K562 (cell line): ENCODE data around the gene CCDC154.

DNA sequence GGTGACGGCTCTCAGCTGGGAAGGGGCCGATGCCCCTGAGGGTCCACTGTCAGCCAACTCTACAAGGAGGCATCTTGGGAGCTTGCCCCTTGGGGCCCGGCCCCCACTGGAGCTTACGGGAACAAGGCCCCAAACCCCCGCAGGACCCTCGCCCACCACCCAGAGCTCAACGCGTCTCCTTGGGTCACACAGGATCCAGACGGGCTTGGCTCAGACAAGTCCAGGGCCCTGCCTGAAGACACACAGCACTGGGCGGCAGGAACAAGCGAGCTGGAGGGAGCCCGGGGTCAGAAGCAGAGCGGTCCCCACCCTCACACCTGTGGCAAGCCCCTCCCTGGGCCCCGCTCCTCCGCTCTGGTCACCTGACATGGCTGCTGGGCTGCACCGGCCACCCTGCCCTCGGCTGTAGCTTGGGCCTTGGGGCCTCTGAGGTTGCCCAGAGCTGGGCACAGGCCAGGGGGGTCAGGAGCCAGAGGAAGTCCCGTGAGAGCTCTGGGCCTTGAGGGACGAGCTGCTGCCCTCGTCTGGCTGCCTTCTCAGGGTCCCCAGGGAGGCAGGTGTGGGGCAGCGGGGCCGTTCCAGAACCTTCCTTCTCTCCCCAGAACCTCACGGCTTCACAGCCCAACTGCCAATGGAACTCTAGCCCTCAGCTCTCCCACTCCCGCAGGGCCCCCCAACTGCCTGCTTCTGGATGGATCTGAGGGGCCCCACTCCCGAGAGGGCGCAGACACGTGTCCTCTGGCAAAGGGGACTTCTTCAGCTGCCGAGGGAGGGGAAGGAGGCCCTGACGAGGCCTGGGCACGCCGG lies at the start of gene CCDC154:
CCDC154 (minus strand) TSS at position 603 of the 807 bp plus-strand sequence.
- RAMPAGE, long total RNA, result no peak
- RRBS, result 70% methylated on average over 2 of the region's 31 CpGs
PRO-cap:
- standard, result no peak
- CoPRO, capped RNA only, 2 experiments, result no peak in any of the 2 experiments
- CoPRO, capped and uncapped RNA, 2 experiments, result no peak in any of the 2 experiments
- CoPRO, uncapped RNA only, 2 experiments, result peak in 1 of 2 experiments; most common minus-strand start position 440 of the sequence (in 1)
CAGE:
- cytosol, long polyA plus RNA, result no peak
- long polyA plus RNA, result no peak
- nucleolus, long total RNA, result no peak
- nucleus, long polyA plus RNA, result no peak

DNA sequence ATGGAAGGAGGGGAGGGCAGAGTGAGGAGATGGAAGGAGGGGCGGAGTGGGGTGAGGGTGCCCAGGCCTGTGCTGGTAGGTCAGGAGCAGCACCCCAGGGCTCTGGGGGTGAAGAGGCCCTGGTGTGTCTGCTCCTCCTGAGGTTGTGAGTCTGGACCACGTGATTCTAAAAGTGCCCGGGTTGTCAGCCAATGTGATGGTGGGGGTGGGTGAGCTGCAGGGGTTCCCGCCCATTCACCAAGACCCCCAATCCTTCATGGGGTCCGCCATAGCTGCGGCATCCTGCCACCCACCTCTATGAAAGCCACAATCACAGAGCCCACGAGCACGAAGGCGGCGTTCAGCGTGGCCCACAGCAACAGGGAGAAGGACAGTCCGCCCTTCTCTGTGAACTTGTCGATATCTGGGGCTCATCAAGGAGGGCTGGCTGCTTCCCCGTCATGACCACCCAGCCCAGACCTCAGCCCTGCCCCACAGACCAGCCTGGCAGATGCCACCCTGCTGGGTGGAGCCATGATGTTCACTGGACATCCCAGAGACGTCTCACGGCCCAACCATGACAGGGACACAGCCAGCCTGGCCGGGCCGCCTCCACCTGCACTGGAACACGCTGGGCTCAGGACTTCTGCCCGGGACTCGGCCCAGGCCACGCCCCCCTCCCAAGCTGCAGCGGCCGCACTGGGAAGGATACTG lies 14.6 kb downstream of the CLCN7 start:
- RAMPAGE, long total RNA, result no peak
- RRBS, result 94% methylated on average over 4 of the region's 24 CpGs
PRO-cap:
- standard, result no peak
- CoPRO, capped RNA only, 2 experiments, result no peak in any of the 2 experiments
- CoPRO, capped and uncapped RNA, 2 experiments, result no peak in any of the 2 experiments
- CoPRO, uncapped RNA only, 2 experiments, result no peak in any of the 2 experiments
CAGE:
- cytosol, long polyA plus RNA, result no peak
- long polyA plus RNA, result no peak
- nucleolus, long total RNA, result no peak
- nucleus, long polyA plus RNA, result no peak

DNA sequence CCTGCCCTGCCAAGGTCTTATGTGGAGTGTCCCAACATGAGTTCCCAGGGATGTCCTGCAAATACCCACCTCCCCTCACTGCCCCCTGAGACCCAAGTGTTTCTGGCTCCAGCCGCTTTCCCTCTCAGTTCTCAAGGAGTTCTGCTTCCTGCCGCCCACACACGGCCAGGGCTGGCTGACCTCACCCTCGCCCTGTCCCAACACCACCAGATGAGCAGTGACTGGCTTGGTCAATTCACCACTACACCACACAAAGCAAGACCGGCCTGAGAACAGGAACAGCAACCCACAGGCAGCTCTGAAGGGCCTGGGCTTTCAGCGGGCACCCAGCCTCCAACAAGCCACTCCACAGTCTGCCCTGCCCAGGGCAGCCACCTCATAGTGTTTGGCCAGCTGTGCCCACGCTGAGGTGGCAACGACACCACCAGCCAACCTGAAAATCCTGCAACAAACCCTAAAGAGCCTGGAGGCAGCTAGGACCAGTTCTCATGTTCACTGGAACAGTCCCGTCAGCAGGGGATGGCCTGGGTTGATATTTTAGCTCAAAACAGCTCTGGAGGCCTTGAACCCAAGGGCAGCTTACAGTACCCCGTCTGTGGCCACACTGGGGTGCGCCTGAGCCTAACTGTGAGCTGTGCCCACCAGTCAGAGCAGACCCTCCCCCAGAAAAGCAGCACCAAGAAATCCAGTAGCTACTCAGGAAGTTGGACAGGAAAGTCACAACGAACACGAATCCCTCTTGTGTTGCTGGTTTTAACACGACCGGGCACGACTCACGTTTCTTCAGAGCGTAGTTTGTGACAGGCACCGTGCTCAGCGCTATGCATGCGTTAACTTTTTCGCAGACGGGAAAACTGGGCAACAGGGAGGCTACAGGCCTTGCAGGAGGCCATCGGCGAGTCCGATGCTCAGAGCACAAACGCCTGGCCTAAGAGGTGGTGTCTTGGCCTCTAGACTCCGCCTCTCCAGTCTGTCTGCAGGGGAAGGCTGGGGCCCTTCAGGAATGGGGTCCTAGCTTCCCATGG lies 3.7 kb downstream of the CLCN7 start:
- RAMPAGE, long total RNA, result no peak
- RRBS, result no CpG with 5 or more reads among the region's 28 CpGs
PRO-cap:
- standard, result bidirectional peak, plus-strand start at position 230 of the sequence, minus-strand start at position 133 of the sequence
- CoPRO, capped RNA only, 2 experiments, result peak in 1 of 2 experiments; most common plus-strand start position 251 of the sequence (in 1); most common minus-strand start position 98 of the sequence (in 1)
- CoPRO, capped and uncapped RNA, 2 experiments, result no peak in any of the 2 experiments
- CoPRO, uncapped RNA only, 2 experiments, result no peak in any of the 2 experiments
CAGE:
- cytosol, long polyA plus RNA, result no peak
- long polyA plus RNA, result no peak
- nucleolus, long total RNA, result no peak
- nucleus, long polyA plus RNA, result no peak

- RAMPAGE, long total RNA, result no peak
- RRBS, result no CpG with 5 or more reads among the region's 16 CpGs
PRO-cap:
- standard, result no peak
- CoPRO, capped RNA only, 2 experiments, result no peak in any of the 2 experiments
- CoPRO, capped and uncapped RNA, 2 experiments, result no peak in any of the 2 experiments
- CoPRO, uncapped RNA only, 2 experiments, result no peak in any of the 2 experiments
CAGE:
- cytosol, long polyA plus RNA, result no peak
- long polyA plus RNA, result no peak
- nucleolus, long total RNA, result no peak
- nucleus, long polyA plus RNA, result no peak
These were observed 14.7 kb downstream of the IFT140 start for GRCh38 chr16:1597101-1597676.

DNA sequence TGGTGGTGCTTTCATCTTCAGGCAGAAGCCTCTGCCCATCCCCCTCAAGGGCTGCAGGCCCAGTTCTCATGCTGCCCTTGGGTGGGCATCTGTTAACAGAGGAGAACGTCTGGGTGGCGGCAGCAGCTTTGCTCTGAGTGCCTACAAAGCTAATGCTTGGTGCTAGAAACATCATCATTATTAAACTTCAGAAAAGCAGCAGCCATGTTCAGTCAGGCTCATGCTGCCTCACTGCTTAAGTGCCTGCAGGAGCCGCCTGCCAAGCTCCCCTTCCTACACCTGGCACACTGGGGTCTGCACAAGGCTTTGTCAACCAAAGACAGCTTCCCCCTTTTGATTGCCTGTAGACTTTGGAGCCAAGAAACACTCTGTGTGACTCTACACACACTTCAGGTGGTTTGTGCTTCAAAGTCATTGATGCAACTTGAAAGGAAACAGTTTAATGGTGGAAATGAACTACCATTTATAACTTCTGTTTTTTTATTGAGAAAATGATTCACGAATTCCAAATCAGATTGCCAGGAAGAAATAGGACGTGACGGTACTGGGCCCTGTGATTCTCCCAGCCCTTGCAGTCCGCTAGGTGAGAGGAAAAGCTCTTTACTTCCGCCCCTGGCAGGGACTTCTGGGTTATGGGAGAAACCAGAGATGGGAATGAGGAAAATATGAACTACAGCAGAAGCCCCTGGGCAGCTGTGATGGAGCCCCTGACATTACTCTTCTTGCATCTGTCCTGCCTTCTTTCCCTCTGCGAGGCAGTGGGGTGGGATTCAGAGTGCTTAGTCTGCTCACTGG lies 5.5 kb upstream of the MAPK8IP3 start:
- RAMPAGE, long total RNA, result no peak
- RRBS, result no CpG with 5 or more reads among the region's 9 CpGs
PRO-cap:
- standard, result no peak
- CoPRO, capped RNA only, 2 experiments, result no peak in any of the 2 experiments
- CoPRO, capped and uncapped RNA, 2 experiments, result no peak in any of the 2 experiments
- CoPRO, uncapped RNA only, 2 experiments, result peak in 2 of 2 experiments; most common plus-strand start position 180 of the sequence (in 1); most common minus-strand start position 467 of the sequence (in 1)
CAGE:
- cytosol, long polyA plus RNA, result no peak
- long polyA plus RNA, result no peak
- nucleolus, long total RNA, result no peak
- nucleus, long polyA plus RNA, result no peak

GRCh38 chr16:1809088-1809723 lies 15.7 kb upstream of the IGFALS start:
- RAMPAGE, long total RNA, result no peak
- RRBS, result 78% methylated on average over 16 of the region's 31 CpGs
PRO-cap:
- standard, result no peak
- CoPRO, capped RNA only, 2 experiments, result no peak in any of the 2 experiments
- CoPRO, capped and uncapped RNA, 2 experiments, result no peak in any of the 2 experiments
- CoPRO, uncapped RNA only, 2 experiments, result no peak in any of the 2 experiments
CAGE:
- cytosol, long polyA plus RNA, result no peak
- long polyA plus RNA, result no peak
- nucleolus, long total RNA, result no peak
- nucleus, long polyA plus RNA, result no peak

DNA sequence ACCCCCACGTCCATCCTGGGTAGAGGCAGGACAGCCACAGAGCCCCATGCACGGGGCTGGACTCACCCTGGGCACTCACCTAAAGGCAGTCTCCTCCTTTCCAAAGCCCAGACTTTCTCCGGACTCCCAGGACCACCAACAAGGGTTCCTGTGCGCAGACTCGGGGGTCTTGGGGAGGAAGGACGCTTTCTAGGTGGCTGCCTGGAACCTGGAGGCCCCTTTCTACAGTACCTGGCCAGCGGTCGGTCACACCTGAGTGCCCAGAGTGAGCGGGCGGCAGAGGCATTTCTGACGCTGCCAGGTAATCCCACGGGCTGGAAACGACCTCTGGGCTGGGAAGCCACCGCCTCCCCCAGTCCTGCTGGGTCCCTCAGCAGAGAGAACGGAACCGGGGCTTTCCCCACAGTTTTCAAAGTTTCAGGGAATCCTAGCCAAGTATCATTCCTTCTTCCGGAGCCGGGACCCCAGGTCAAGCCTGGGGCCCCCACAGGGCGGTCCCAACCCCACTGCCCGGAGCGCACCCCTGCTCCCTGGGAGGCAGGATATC lies 854 bp downstream of the HS3ST6 start:
- RAMPAGE, long total RNA, result no peak
- RRBS, result 28% methylated on average over 4 of the region's 21 CpGs
PRO-cap:
- standard, result no peak
- CoPRO, capped RNA only, 2 experiments, result no peak in any of the 2 experiments
- CoPRO, capped and uncapped RNA, 2 experiments, result no peak in any of the 2 experiments
- CoPRO, uncapped RNA only, 2 experiments, result no peak in any of the 2 experiments
CAGE:
- cytosol, long polyA plus RNA, result no peak
- long polyA plus RNA, result no peak
- nucleolus, long total RNA, result no peak
- nucleus, long polyA plus RNA, result no peak

DNA sequence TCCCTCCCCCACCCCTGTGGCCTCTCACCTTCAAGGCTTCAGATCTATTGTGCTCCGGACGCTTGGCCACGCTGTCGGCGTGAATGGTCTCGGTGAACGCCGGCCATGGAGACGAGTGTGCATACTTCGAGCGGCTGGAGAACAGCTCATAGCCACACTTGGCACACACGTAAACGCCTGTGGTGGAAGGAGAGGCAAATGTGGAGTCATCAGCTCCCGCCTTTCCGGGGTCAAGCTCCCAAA lies 1.8 kb downstream of the MSRB1 start:
- RAMPAGE, long total RNA, result no peak
- RRBS, result 94% methylated on average over 8 of the region's 15 CpGs
PRO-cap:
- standard, result no peak
- CoPRO, capped RNA only, 2 experiments, result no peak in any of the 2 experiments
- CoPRO, capped and uncapped RNA, 2 experiments, result no peak in any of the 2 experiments
- CoPRO, uncapped RNA only, 2 experiments, result no peak in any of the 2 experiments
CAGE:
- cytosol, long polyA plus RNA, result no peak
- long polyA plus RNA, result no peak
- nucleolus, long total RNA, result no peak
- nucleus, long polyA plus RNA, result no peak

DNA sequence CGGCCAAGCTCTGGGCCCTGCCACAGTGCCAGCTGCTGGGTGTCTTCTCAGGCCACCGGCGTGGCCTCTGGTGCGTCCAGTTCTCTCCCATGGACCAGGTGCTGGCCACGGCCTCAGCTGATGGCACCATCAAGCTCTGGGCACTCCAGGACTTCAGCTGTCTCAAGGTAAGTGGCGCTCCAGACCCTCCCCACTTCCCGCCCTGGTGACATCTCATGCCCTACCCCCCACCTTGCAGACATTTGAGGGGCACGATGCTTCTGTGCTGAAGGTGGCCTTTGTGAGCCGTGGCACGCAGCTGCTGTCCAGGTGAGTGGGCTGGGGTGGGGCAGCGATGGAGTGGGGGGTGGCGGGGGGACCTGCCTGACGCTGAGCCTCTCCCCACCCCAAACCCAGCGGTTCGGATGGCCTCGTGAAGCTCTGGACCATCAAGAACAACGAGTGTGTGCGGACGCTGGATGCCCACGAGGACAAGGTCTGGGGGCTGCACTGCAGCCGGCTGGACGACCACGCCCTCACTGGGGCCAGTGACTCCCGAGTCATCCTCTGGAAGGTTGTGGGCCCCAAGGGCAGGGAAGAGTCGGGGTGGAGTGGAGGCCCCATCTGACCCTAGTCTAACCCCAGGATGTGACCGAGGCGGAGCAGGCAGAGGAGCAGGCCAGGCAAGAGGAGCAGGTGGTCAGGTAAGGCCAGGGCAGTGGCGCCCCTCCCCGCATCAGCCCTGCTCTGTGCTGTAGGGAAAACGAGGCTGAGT lies 4.0 kb downstream of the NOXO1 start:
- RAMPAGE, long total RNA, result no peak
- RRBS, result no CpG with 5 or more reads among the region's 30 CpGs
PRO-cap:
- standard, result no peak
- CoPRO, capped RNA only, 2 experiments, result no peak in any of the 2 experiments
- CoPRO, capped and uncapped RNA, 2 experiments, result no peak in any of the 2 experiments
- CoPRO, uncapped RNA only, 2 experiments, result no peak in any of the 2 experiments
CAGE:
- cytosol, long polyA plus RNA, result no peak
- long polyA plus RNA, result no peak
- nucleolus, long total RNA, result no peak
- nucleus, long polyA plus RNA, result no peak

DNA sequence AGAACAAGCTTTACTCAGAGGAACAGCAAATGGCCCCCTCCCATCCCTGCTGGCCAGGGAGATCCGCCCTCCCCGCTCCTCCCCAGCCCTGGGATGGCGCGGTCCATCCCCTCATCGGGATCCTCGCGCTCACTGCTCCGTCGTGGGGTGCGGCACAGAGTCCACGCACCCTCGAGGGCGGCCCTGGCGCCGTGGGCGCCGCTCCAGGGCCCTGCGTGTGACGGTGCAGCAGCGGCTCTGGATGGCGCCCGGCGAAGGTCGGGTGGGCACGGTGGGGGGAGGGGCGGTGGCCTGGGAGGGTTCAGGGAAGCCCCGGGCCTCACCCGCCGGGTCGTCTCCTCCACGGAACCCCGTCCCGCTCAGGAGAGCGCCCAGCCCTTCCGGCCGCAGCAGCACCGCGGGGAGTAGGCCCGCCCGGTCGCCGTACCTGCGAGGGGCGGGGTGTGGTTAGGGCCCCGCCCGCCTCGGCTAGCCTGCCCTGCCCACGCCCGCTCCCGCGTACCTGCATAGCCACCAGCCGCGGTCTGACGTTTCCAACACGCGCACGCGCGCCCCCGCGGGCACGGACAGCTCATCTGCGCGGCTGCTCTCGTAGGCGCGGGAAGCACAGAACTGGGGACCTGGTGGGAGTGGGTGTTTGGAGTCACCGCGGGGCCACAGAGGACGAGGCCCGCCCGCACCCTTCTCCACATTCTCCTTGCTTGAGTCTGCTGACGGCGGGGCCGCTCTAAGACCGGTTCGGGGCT lies 2.2 kb downstream of the NOXO1 start:
- RAMPAGE, long total RNA, result no peak
- RRBS, result 95% methylated on average over 13 of the region's 77 CpGs
PRO-cap:
- standard, result no peak
- CoPRO, capped RNA only, 2 experiments, result no peak in any of the 2 experiments
- CoPRO, capped and uncapped RNA, 2 experiments, result no peak in any of the 2 experiments
- CoPRO, uncapped RNA only, 2 experiments, result no peak in any of the 2 experiments
CAGE:
- cytosol, long polyA plus RNA, result no peak
- long polyA plus RNA, result no peak
- nucleolus, long total RNA, result no peak
- nucleus, long polyA plus RNA, result no peak

GRCh38 chr16:1979669-1980552 lies 1.4 kb downstream of the NOXO1 start:
- RAMPAGE, long total RNA, result no peak
- RRBS, result 94% methylated on average over 11 of the region's 63 CpGs
PRO-cap:
- standard, result no peak
- CoPRO, capped RNA only, 2 experiments, result no peak in any of the 2 experiments
- CoPRO, capped and uncapped RNA, 2 experiments, result no peak in any of the 2 experiments
- CoPRO, uncapped RNA only, 2 experiments, result peak in 1 of 2 experiments; most common plus-strand start chr16:1980283 (in 1)
CAGE:
- cytosol, long polyA plus RNA, result no peak
- long polyA plus RNA, result no peak
- nucleolus, long total RNA, result no peak
- nucleus, long polyA plus RNA, result no peak

DNA sequence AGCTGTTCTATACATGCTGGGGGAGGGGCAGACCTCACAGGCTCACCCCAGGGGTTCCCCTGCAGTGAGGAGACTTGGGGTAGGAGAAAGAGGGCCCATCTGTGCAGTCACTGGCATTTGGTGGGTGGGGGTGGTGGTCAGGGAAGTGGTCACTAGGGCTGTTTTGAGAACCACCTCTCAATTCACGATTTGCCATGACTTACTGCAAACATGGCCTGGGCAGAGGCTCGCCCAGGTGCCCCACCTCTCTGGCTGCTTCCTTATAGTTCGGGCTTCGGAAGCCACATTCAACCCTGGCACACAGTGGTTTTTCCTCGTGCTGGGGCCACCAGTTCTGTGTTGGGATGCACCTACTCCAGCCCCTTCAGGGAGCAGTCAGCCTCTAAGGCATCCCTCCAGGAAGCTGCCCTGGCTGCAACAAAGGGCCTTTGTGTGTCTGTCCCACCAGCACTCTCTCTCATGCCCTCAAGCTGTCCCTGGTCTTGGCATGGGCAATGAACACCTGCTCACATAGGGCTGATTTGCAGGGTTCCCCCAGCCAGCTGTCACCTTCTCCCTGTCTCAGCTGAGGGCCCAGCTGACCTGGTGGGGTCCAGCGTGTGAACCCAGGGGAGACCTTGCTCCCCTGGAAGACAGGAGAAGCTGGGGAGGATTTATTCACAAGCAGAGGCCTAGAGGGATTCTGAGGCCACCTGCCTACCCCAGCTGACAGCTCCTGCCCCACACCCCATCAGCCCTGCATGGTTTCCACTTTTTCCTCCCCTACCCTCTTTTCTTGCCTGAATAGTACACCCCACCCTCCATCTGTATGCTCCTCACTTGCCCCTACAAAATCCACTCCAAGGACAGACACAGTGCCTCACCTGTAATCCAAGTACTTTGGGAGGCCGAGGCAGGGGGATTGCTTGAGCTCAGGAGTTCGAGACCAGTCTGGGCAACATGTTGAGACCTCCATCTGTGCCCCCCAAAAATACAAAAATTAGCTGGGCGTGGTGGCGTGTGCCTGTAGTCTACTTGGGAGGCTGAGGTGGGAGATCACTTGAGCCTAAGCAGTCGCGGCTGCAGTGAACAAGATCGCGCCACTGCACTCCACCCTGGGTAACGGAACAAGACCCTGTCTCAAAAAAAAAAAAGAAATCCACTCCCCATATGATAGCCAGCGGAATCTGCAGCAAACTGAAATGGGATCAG lies 923 bp upstream of the NOXO1 start:
- RAMPAGE, long total RNA, result no peak
- RRBS, result no CpG with 5 or more reads among the region's 16 CpGs
PRO-cap:
- standard, result no peak
- CoPRO, capped RNA only, 2 experiments, result no peak in any of the 2 experiments
- CoPRO, capped and uncapped RNA, 2 experiments, result no peak in any of the 2 experiments
- CoPRO, uncapped RNA only, 2 experiments, result peak in 2 of 2 experiments; most common plus-strand start position 656 of the sequence (in 2); most common minus-strand start position 903 of the sequence (in 1)
CAGE:
- cytosol, long polyA plus RNA, result no peak
- long polyA plus RNA, result no peak
- nucleolus, long total RNA, result no peak
- nucleus, long polyA plus RNA, result no peak

GRCh38 chr16:2027570-2028099 lies 933 bp downstream of the NHERF2 start:
- RAMPAGE, long total RNA, result no peak
- RRBS, result no CpG with 5 or more reads among the region's 12 CpGs
PRO-cap:
- standard, result no peak
- CoPRO, capped RNA only, 2 experiments, result no peak in any of the 2 experiments
- CoPRO, capped and uncapped RNA, 2 experiments, result no peak in any of the 2 experiments
- CoPRO, uncapped RNA only, 2 experiments, result no peak in any of the 2 experiments
CAGE:
- cytosol, long polyA plus RNA, result no peak
- long polyA plus RNA, result no peak
- nucleolus, long total RNA, result no peak
- nucleus, long polyA plus RNA, result no peak

DNA sequence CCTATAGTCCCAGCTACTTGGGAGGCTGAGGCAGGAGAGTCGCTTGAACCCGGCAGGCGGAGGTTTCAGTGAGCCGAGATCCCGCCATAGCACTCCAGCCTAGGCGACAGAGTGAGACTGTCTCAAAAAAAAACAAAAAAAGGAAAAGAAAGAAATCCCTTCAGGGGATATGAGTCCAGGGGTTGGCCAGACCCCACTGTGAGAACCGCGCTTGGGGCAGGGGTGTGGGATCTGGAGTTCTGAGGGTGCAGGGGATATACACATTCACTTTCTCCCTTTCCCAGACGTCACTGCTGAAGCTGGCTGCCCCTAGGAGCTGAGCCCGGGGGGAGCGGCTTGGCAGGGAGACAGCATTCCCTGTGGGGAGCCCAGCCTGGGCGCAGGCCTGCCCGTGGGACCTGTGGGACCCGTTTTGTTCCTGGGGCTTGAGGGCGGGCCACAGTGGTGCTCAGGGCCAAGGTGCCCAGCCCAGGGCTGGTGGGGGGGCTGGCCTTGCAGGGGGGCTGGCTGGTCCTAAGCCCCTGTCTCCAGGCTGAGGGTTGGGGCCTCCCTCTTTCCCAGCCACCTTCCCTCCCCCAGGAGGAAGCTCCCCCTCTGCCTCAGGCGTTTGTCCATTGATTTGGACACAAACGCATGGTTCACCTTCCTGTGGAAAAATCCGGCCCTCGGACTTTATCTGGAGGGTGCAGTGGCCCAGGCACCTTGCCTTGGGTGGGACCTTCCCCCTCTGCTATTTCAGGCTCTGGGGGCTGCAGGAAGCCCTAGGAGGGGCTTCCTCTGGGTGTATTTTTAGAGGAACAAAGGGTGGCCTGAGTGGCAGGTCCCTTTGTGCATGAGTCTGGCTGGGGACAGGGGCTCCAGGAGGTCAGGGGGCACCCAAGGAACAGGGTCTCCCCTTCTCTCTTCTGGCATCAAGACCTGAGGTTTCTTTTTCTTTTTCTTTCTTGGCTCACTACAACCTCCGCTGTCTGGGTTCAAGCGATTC lies 4.4 kb downstream of the NHERF2 start:
- RAMPAGE, long total RNA, result no peak
- RRBS, result no CpG with 5 or more reads among the region's 21 CpGs
PRO-cap:
- standard, result no peak
- CoPRO, capped RNA only, 2 experiments, result no peak in any of the 2 experiments
- CoPRO, capped and uncapped RNA, 2 experiments, result no peak in any of the 2 experiments
- CoPRO, uncapped RNA only, 2 experiments, result no peak in any of the 2 experiments
CAGE:
- cytosol, long polyA plus RNA, result no peak
- long polyA plus RNA, result no peak
- nucleolus, long total RNA, result no peak
- nucleus, long polyA plus RNA, result no peak

- RAMPAGE, long total RNA, result no peak
- RRBS, result 90% methylated on average over 2 of the region's 68 CpGs
PRO-cap:
- standard, result no peak
- CoPRO, capped RNA only, 2 experiments, result no peak in any of the 2 experiments
- CoPRO, capped and uncapped RNA, 2 experiments, result no peak in any of the 2 experiments
- CoPRO, uncapped RNA only, 2 experiments, result no peak in any of the 2 experiments
CAGE:
- cytosol, long polyA plus RNA, result no peak
- long polyA plus RNA, result no peak
- nucleolus, long total RNA, result no peak
- nucleus, long polyA plus RNA, result no peak
These were observed 43.0 kb downstream of the TSC2 start for GRCh38 chr16:2090626-2091293.

DNA sequence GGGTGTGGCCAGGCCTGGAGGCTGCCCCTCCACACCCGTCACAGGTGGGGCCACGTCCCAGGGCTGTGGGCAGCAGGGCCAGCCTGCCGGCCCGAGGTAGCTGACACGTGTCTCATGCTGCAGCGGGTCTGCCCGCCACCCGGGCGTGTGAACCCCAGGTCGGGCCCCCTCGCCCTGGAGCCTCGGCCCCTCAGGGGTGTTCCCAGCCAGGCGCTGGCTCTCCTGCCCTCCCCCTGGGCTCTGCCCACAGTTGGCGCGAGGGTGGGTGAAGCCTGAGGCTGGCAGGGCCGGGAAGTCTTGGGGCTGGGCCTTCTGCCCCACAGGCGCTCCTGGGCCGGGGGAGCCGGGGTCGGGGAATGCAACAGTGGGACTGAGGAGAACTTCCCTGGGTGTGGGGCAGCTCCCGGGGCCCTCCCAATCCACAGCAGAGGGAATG lies 11.5 kb downstream of the PKD1 start:
- RAMPAGE, long total RNA, result no peak
- RRBS, result 92% methylated on average over 3 of the region's 21 CpGs
PRO-cap:
- standard, result no peak
- CoPRO, capped RNA only, 2 experiments, result no peak in any of the 2 experiments
- CoPRO, capped and uncapped RNA, 2 experiments, result no peak in any of the 2 experiments
- CoPRO, uncapped RNA only, 2 experiments, result no peak in any of the 2 experiments
CAGE:
- cytosol, long polyA plus RNA, result no peak
- long polyA plus RNA, result no peak
- nucleolus, long total RNA, result no peak
- nucleus, long polyA plus RNA, result no peak

DNA sequence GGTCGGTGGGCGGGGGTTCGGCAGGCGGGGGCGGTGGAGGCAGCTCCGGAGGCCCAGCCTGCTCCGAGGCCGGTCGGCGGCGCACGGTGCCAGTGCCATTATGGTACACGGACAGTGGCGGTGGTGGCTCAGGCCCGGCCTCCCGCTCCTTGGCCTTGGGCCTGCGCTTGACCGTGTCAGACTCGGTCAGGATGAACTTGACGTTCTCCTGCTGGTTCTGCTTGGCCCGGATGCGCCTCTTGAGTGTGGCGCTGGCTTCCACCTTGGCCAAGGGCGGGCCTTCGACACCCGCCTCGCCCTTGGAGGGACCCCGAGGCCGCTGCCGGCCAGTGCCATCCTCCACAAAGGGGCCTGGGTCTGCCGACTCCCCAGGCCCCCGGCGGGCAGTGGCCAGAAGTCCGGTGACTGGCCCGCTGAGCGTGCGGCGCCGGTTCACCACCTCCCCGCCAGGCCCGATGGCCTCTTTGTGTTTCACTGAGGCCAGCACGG lies 16.6 kb downstream of the CASKIN1 start:
- RAMPAGE, long total RNA, result no peak
- RRBS, result 95% methylated on average over 25 of the region's 42 CpGs
PRO-cap:
- standard, result no peak
- CoPRO, capped RNA only, 2 experiments, result no peak in any of the 2 experiments
- CoPRO, capped and uncapped RNA, 2 experiments, result no peak in any of the 2 experiments
- CoPRO, uncapped RNA only, 2 experiments, result no peak in any of the 2 experiments
CAGE:
- cytosol, long polyA plus RNA, result no peak
- long polyA plus RNA, result no peak
- nucleolus, long total RNA, result no peak
- nucleus, long polyA plus RNA, result no peak